Measurements from ENCODE around the genes H3-7 and NBPF14.

GRCh38 chr1:143905481-143906305 lies at the start of gene H3-7:
Gene H3-7 (minus strand): TSS chr1:143905977.
- RRBS: no CpG with 5 or more reads among the region's 51 CpGs

GRCh38 chr1:144418805-144419491 lies 42.5 kb downstream of the NBPF15 start:
- RRBS: no CpG with 5 or more reads among the region's 49 CpGs

DNA sequence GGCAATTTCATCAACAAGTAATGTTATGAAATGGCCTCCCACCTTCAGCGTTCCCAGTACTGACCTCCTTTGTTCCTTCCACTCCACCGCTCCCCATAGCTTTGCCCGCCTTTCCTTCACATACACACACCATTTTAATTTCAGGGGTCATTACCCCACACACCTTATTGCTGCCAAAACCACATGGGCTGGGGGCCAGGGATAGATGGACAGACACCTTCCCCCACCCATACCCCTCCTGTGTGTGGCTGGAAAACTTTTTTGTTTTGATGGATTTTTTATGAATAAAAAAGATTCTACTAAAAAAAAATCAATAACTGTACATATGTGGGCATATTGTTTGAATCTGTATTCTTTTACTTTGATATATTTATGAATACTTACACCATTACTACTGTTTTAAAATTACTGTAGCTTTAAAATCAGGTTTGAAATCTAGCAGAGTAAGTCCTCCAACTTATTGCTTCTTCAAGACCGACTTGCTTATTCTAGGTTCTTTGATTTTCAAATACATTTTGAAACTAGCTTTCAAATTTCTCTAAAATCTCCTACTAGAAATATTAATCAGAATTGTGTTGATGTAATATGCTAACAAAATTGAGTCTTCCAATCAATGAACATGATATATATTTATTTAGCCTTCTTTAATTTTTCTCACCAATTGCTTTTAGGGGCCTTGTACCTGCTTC lies 18.4 kb downstream of the NBPF15 start:
- RRBS: no CpG with 5 or more reads among the region's 4 CpGs

DNA sequence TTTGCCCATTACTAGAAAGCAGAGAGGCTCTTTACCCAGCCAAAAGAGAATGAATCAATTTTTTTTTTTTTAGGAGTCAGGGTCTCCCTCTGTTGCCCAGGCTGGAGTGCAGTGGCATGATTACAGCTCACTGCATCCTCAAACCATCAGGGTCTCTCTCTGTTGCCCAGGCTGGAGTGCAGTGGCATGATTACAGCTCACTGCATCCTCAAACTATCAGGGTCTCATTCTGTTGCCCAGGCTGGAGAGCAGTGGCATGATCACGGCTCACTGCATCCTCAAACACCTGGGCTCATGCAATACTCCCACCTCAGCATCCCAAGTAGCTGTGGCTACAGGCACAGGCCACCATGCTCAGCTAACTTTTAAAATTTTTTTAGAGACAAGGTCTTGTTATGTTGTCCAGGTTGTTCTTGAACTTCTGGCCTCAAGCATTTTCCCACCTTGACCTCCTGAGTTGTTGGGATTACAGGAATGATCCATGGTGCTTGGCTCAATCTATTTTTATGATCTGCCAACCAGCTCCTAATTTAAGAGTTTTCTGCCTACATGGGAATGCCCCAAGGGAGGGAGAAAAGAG lies 142.6 kb downstream of the SRGAP2B start:
- RRBS: no CpG with 5 or more reads among the region's 1 CpG

DNA sequence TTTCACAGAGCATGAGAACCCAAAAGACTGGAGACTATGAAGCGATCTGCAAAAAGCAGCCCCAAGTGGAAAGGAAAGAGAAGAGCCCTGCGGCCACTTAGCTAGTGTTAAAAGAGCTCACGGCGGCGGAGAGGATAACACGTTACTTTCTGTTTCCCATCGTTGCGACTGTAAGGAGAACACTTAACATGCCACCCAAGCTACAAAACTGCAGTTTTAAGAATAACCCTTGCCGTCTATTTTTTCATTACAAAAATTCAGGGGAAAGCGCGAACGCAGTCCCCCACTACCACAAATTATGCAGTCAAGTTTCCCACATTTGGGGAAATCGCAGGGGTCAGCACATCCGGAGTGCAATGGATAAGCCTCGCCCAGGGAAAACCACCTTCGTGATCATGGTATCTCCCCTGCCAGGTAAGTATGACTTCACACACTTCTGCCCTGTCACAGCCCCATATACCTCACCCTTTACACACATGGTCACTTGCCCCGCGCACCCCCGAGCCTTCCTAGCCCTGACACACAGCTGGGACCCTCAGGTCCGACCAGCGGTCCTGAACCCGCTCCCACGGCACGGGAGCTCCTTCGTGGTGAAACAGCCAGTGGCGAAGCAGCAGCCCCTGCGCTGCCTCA lies 40.1 kb upstream of the NBPF20 start:
- RRBS: no CpG with 5 or more reads among the region's 27 CpGs

DNA sequence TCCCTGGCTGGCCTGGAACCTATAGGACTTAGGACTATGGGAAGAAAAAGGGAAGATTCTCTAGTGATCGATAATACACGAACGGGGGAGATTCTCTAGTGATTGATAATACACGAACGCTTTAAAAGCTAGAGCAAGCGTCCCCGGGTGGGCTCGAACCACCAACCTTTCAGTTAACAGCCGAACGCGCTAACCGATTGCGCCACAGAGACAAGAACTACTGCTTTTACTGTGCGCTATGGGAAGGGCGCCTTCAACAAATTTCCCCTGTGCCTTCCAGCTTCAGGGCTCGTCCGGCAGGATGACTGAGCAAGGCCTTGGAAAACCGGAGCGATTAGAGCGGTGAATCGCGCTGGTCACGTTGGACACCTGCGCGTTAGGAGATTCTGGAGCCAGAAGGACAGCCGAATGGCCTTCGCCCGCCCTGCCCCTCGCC lies 49.9 kb upstream of the NBPF20 start:
- RRBS: no CpG with 5 or more reads among the region's 29 CpGs

GRCh38 chr1:145720939-145721608 lies 1.8 kb downstream of the CD160 start:
- RRBS: 3% methylated on average over 5 of the region's 38 CpGs

- RRBS: no CpG with 5 or more reads among the region's 11 CpGs
Measured at GRCh38 chr1:145887610-145888413, 2.1 kb upstream of the ANKRD35 start.

GRCh38 chr1:145890971-145891616 lies 5.4 kb upstream of the ANKRD35 start:
- RRBS: no CpG with 5 or more reads among the region's 1 CpG

GRCh38 chr1:145990292-145990741 lies 6.1 kb downstream of the TXNIP start:
- RRBS: no CpG with 5 or more reads among the region's 6 CpGs

DNA sequence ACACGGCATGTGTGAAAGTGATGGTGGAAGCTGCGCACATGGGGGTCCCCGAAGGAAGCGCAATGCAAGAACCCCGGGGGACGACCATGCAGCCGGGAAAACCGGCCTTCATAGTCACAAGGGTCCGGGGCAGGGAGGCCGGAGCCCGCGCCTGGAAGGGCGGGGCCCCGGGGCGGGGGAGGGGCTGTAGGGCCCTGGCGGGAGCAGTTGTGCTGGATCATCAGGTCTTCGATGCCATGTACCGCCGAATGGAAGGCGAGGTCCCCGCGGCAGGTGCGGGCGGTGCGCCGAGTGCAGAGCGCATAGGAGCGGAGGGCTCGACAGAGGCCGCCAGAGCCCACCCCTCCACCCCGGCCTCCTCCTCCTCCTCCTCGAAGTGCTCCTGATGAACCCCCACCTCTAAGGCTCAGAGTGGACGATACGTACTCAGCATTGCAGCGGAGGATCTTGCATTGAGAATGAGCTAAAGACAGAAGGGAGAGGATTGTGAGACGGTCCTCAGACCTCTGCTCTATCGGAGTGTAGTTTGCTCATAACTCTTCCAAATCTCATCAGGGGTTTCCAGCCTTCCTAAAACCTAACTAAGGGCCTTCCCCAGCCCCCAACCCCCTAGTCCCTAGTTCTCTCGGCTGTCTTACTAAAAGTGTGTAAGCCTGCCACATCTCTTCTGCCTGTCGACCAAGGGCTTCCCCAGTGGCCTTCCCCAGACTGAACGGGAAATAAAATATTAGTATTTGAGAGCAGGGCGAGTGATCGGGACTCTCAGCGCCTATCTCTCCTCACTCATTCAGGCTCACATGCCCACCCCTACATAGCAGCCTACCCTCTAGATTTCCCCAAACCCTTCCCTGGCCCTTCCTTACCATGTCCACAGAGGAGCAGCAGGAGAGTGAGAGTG lies 2.0 kb downstream of the HJV start:
- RRBS: no CpG with 5 or more reads among the region's 43 CpGs

- RRBS: no CpG with 5 or more reads among the region's 44 CpGs
Measured at GRCh38 chr1:146486375-146487127, 142.0 kb upstream of the PPIAL4H start.

DNA sequence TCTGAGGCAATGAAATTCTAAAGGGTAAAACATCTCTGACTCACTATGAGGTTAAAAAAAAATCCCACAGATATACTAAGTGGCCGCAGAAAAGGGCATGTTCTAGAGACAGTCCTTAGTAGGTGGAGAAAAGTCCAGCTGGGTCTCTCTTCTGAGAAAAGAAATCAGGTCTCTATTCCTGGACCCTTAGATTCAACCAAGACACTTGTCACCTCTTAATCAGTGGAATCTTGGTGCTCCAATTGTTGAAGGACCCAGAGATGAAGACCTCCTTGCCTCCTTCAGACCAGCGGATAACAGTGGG lies 4.8 kb downstream of the PRKAB2 start:
- RRBS: no CpG with 5 or more reads among the region's 2 CpGs

- RRBS: no CpG with 5 or more reads among the region's 14 CpGs
Measured at GRCh38 chr1:147327560-147327892, 85.0 kb downstream of the CHD1L start.

GRCh38 chr1:147542582-147542995 lies 1.3 kb downstream of the BCL9 start:
- RRBS: no CpG with 5 or more reads among the region's 5 CpGs

DNA sequence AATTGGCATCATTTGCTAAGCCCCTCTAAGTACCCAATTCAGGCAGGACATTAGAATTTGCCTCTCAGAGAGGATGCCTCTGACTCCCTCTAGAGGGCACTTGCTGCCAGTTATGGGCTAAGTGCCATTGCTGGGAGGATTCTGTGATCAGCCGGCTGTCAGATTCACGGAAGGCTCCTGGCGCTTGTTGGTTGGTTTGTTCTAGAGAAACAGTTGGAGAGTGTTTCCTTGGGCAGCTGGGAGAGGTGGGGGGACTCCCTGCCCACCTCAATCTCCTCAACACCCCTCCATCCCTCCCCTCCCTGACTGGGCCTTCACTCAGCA lies 29.7 kb upstream of the ACP6 start:
- RRBS: no CpG with 5 or more reads among the region's 3 CpGs

GRCh38 chr1:147771684-147772309 lies 11.4 kb upstream of the GJA5 start:
- RRBS: no CpG with 5 or more reads among the region's 7 CpGs

DNA sequence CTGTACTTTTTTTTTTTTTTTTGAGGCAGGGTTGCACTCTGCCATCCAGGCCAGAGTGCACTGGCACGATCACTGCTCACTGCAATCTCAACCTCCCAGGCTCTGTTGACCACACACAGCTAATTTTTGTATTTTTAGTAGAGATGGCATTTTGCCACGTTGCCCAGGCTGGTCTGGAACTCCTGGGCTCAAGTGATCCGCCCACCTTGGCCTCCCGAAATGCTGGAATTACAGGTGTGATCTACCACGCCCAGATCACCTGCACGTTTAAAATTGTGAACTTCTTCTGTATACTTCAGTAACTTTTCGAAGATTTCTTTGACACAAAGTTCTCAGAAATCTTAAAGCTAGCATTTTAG lies 2.0 kb downstream of the NBPF11 start:
- RRBS: no CpG with 5 or more reads among the region's 7 CpGs

GRCh38 chr1:148595663-148596178 lies at the start of gene NBPF14:
Gene NBPF14 (minus strand): TSS chr1:148596011.
- RRBS: no CpG with 5 or more reads among the region's 7 CpGs

DNA sequence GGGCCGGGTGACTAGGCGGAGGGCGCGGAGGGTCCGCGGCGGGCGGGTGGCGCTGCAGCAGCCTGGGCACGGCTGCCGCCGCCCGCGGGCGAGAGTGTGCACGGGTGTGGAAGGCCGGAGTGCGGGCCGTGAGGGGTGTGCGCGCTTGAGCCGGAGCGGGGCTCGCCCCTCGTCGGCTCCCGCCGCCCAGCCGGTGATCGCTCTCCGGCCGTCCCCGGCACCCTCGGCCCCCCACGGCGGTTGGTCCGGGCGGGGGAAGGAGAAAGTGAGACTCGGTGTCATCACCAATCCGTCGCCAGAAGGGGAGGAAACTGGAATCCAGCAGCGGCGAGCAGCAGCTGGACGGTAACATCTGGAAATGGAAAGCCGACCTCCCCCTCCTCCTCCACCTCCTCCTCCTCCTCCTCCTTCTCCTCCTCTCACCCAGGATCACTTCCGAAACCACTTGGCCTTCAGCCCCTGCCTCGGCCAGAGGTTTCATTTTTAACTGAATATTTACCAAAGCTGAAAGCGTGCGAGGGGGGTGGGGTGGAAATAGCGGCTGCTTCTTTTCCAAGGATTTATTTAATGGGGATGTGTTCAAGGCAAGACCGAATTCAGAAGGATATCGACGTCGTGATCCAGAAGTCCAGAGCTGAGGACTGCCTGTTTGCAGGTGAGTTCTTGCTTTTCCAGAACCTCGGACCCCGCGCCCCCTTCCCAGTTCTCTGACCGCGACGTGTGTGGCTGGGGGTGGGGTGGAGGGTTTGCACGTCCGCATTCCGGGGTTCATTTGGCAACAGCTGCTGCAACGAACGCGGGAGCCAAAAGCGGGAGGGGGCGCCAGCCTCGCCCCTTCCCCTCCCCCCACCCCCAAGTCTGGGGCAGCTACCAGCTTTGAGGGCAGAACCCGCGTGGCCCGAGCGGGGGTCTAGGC lies 72.5 kb upstream of the NBPF9 start:
- RRBS: 2% methylated on average over 6 of the region's 73 CpGs